Epithelial cell of esophagus (primary cell): ENCODE measurements around the genes ZBTB7A and UBXN6.

GRCh38 chr19:3969357-3970245 lies 1.3 kb downstream of the DAPK3 start:
- RRBS = no CpG with 5 or more reads among the region's 22 CpGs

- RRBS = 6% methylated on average over 7 of the region's 31 CpGs
Observed at GRCh38 chr19:4052594-4053502, 13.9 kb downstream of the ZBTB7A start.

GRCh38 chr19:4066560-4067210 lies at the start of gene ZBTB7A:
ZBTB7A (minus strand) TSS chr19:4066899.
- RRBS = 3% methylated on average over 26 of the region's 80 CpGs

DNA sequence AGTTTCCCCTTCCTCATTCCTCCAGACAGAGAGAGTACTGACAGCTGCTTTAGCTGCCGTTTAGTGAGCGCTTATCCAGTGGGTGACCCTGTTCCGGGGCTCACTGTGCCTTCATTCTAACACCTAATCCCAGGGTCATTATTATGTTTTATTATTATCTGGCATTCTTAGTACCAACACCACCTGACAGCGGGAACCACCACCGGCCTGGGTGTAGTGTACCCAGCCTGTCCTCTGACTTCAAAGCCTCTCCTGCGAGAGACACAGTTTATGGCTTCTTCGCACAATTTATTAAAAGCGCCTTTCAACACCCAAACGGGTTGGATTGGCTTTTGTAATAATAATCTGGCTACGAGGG lies 1.3 kb upstream of the ZBTB7A start:
- RRBS = 8% methylated on average over 2 of the region's 10 CpGs

DNA sequence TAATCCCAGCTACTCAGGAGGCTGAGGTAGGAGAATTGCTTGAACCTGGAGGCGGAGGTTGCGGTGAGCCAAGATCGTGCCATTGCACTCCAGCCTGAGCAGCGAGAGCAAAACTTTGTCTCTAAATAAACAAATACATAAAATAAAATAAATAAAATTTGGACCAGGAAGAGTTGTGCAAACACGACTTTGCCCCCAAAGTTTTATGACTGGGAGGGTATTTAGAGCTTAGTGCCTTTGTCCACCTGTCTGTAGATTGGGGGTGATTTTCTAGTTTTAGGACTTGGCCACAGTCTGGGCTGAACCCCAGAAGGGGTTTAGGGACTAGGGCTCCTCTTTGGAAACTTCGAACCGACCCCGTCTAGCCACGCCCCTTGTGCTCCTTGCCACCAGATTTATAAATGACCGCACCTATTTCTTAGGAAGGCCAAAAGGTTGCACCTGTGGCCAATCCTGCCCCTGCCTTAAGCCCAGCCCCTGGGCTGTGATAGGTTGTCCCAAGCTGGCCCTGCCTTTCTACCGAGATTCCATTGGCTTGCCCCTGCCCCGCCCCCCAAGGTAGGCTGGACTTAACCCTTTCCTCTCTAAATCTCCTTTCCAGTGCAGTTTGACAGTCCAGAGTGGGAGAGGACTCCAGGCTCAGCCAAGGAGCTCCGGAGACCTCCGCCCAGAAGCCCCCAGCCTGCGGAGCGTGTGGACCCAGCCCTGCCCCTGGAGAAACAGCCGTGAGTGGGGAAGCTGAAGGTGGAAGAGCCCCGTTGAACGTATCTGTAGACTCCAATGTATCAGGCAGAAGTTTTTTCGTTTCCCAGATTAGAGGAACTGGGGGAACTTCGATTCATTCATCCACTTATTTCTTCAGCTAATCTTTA lies 5.3 kb downstream of the SHD start:
- RRBS = no CpG with 5 or more reads among the region's 21 CpGs

DNA sequence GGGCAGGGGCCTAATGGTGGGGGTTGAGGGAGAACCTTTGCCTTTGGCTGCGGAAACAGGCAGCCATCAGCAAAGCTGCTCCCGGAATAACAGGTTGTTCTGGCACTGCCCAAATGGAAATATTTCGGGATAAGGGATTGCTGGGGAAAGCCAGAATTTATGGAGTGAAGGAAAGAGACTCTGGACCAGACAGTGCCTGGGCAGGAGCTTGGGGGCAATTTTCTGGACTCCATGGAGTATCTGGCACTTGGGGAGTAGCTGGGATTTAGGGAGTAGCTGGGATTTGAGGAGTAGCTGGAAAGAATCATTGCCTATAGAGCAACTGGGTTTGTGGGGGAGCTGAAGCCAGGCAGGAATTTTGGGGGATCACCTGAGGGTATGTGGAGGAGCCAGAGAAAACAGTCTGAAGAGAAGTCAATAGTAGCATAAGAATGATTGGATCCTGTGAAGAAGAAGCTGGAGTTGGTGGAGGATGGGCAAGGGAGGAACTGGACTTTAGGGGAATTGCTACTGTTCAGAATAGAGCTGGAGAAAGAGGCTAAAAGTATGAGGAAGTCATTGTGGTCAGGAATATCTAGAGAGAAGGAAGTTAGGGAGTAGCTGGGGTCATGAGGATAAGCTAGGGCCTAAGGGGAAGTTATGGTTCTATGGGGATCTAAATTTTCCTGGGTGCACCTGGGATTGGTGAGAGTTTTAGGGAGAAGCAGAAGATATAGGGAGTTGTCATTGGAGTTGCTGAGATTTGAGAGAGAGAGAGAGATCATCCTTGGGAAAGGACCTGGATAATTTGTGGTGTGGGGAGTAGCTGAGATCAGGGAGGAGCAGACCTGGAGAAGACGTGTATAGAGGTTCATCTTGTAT lies 14.8 kb downstream of the FSD1 start:
- RRBS = no CpG with 5 or more reads among the region's 4 CpGs

DNA sequence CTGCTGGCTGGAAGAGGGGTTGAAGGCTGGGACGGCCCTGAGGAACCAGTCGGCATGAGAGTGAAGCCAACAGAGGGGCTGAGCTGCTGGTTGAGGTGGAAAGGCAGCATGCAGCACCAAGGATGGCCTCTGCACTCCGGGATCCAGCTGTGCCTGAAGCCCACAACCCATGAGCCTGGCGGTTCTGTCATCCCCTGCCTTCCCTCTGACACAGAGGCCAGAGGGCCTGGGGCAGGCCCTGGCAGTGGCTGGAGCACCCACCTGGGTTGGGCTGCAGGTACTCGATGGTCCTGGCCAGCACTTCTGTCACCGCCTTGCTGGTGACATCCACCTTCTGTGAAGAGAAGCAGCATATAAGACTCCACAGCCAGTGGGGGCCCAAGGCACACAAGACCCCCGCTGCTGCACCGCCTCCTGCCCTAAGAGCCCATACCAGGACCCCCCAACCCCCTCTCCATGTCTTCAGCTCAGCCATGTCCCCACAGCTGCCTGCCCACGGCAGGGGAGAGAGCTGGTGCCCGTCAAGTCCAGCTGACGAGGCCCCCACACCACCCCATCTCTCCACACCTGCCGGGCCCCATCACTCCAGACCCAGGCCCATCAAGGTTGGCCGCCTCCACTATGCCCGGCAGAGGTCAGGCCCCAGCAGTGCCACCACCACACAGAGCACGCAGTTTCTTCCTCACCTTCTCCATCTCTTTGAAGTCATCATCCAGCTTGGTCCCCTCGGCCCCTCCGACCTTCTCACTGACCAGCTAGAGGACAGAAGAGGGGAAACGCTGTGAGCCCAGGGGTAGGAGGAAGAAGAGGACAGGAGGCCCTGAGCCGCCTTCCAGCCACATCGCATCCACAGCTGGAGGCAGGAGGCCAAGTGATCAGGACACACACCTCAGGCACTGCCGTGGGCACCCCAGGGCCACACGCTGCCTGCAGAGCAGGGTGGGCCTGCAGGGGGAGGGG lies 23.2 kb downstream of the MPND start:
- RRBS = 92% methylated on average over 3 of the region's 22 CpGs

GRCh38 chr19:4403204-4403828 lies 876 bp downstream of the CHAF1A start:
- RRBS = no CpG with 5 or more reads among the region's 22 CpGs

- RRBS = 4% methylated on average over 28 of the region's 81 CpGs
Observed at GRCh38 chr19:4457369-4458398, at the start of gene UBXN6. UBXN6 (minus strand) TSS chr19:4457794.

DNA sequence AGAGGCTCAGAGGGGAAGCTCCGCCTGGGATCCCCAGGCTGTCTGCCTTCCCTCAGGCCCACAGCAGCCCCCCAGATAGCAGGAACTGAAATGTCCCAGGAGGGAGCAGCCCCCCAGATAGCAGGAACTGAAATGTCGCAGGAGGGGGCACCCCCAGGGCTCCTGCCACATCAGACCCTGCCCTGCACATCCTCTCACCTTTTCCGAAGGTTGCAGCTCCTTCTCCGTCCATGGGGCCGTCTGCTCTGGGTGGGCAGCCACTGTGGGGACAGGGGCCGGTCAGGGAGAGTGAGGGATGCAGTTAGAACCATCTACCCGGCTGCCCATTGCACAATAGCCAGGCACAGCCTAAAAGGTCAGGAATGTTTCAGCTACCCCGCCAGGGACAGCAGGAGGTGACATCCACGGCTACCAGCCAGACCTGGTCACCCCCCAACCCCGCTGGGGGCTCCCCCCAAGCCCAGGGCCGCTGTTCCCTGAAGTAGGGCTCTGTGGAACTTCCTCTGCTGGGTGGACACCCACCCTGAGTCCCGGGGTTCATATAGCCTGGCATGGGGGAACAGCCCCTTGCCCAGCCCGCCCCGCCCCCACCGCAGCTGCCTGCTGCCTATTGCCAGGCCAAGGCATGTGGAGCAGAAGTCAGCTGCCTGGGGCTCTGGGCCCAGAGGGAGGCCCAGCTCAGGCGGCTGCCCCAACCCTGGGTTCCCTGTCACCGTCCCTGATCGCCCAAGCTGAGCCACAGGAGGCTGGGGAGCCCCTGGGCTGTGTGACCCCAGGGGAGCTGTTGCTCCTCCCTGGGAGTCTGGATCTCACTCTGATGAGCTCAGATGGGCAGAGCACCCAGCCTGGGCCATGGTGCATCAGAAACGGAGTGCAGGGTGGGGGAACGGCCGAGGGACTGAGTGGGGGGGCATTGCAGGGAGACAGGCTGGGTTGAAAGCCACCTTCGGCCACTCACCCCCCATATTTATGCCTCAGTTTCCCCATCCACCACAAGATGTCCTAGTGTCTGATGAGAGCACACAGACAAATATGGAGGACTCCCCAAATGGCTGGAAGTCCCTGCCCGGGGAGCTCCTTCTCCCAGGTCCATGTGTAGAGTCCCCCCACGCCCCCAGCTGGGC lies 1.5 kb downstream of the PLIN4 start:
- RRBS = no CpG with 5 or more reads among the region's 24 CpGs

DNA sequence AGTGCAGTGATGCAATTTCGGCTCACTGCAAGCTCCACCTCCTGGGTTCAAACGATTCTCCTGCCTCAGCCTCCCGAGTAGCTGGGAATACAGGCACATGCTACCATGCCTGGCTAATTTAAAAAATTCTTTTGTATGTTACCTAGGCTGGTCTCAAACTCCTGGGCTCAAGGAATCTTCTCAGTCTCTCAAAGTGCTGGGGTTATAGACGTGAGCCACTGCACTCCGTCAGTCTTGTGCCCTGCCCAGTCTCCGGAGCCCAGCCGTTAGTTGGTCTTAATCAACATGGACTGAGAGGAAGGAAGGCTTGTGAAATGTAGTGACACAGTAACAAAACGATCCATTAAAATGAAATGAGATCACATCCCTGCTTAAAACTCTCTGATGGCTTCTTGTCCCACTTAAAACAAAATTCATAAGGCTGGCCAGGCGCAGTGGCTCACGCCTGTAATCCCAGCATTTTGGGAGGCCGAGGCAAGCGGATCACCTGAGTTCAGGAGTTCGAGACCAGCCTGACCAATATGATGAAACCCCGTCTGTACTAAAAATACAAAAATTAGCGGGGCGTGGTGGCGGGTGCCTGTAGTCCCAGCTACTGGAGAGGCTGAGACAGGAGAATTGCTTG lies 1.7 kb upstream of the LRG1 start:
- RRBS = no CpG with 5 or more reads among the region's 17 CpGs

- RRBS = no CpG with 5 or more reads among the region's 18 CpGs
Observed at GRCh38 chr19:4557802-4558224, 1.7 kb downstream of the SEMA6B start.

GRCh38 chr19:4653873-4654278 lies 14.6 kb downstream of the TNFAIP8L1 start:
- RRBS = no CpG with 5 or more reads among the region's 7 CpGs

DNA sequence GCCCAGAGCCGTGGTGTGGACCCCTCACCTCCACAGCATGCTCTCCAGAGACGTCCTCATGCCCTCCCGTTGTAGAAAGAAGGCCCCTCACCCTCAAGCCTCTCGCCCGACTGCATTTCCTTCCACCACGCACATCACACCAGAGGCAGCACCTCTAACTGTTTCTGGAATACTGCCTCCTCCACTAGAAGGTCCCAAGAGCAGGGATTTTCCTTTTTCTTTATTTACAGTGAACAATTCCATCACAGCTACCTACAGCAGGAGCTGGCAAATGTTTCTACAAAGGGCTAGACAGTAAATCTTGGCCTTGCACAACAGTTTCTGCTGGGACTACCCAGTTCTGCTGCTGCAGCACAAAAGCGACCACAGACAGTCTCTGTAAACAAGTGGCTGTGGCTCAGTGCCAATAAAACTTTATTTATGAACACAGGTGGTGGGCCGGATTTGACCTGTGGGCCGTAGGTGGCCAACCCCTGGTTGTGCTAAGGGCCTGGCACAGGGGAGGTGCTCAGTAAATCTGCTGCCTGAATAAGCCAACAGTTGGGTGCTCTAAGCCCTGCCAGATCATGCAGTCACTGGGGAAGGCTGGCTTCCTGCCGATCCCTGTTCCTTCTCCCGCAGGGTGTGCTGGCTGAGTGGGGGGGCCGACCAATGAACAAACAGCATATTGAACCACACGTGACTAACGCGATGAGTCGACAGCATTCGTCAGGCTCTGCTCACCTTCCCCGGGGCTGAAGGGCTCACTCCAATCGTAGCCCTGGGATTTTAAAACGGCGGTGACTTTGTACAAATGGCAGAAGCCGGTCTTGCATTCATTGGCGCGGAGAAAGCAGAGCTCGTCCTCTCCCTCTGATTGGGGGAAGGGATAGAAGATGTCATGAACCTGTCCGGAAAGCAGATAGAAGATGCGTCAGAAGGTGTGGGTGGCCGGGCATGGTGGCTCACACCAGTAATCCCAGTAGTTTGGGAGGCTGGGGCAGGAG lies 24.1 kb upstream of the MYDGF start:
- RRBS = 2% methylated on average over 9 of the region's 28 CpGs

DNA sequence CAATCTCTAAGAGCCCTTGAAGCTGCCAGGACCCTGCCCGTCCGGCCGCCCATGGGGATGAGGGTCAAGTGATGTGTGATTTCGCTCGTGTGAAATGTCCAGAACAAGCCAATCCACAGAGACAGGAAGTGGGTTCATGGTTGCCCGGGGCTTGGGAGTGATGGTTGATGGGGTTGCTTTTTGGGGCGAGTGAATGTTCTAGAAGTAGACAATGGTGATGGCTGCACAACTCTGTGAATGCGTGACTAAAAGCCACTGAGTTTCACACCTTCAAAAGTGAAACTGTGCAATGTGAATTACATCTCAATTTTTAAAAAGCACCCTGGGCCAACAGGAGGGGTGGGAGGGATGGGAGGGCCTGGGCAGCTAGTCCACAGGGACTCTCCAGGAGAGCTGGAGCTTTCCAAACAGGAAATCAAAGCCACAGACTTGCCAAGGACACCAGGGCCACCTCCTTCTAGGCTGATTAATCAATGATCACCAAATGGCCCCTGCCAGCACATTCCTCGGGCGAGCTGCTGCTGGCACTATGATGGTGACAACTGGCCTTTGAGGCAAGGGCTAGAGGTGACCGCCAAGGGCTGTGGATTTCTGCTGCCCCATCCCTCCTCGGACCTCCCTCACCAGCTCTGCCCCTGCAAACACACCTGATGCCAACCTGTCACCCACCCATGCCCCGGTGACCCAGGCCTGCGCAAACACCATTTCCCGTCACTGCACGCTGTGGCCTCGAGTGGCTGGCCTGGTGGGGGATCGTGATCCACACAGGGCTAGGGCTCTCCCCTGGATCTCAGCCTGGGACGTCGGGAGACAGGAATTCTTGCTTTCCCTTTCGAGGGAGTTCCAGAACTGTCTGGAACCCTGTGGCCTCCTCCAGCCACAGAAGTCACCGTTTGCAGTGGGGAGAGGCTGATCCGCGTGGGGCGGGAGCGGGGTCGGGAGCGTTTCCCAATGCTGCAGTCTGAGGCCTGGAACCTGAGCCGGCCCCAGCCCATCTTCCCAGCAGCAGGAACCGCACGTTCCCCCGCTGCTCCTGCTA lies 13.8 kb downstream of the DPP9 start:
- RRBS = no CpG with 5 or more reads among the region's 32 CpGs

GRCh38 chr19:4713245-4714312 lies 10.1 kb downstream of the DPP9 start:
- RRBS = 67% methylated on average over 17 of the region's 58 CpGs

- RRBS = no CpG with 5 or more reads among the region's 9 CpGs
Observed at GRCh38 chr19:4802701-4803207, 11.2 kb downstream of the FEM1A start.

DNA sequence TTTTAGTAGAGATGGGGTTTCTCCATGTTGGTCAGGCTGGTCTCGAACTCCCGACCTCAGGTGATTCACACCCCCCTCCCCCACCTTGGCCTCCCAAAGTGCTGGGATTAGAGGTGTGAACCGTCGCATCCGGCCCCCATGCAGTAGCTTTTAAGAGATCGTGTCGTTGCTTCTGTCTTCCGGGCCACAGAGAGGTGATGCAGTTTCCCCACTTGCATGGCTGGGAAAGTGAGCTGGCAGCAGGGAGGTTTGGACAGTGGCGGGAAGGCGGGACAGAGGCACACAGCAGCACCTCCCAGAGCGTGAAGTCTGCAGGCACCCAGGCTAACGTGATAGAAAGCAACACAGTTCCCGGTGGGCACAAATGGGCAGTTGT lies 4.7 kb downstream of the UHRF1 start:
- RRBS = no CpG with 5 or more reads among the region's 13 CpGs

GRCh38 chr19:4916267-4917339 lies 7.3 kb downstream of the UHRF1 start:
- RRBS = no CpG with 5 or more reads among the region's 44 CpGs

DNA sequence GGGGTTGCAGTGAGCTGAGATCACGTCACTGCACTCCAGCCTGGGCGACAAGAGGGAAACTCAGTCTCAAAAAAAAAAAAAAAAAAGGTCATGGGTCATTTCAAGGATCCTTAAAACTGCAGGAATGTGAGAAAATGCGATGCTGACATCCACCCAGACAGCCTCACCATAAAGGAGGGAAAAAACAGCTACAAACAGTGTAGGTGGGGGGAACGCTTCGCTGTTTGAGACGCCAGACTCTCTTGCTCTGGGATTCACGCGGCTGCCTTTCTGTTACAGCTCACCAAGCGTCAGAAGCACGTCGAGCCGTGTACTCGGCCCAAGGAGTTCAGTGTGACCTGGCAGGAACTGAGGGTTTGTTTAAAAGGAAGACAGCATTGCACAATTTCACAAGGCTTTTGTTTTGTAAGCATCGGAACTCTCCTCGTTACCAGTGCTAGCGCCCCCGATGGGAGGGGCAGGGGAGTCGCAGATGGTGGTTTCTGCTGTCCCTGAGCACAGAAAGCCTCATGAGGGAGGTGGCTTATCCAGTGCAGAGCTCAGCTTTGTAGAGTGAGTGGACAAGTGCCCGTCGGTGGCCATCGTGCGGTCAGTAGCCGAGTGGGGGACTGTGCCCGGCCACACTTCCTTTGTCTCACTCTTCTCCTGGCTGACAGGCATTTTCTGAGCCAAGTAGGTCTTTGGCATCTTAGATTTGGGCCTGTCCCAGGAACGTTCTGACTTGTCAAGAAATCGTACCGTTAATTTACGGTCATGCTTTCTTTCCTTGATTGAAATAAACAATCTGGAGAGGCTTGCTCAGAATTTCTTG lies 7.5 kb downstream of the KDM4B start:
- RRBS = no CpG with 5 or more reads among the region's 28 CpGs